Adrenal gland (tissue), 7 donors: ENCODE data around the genes ADGRD2 and PPP6C.

DNA sequence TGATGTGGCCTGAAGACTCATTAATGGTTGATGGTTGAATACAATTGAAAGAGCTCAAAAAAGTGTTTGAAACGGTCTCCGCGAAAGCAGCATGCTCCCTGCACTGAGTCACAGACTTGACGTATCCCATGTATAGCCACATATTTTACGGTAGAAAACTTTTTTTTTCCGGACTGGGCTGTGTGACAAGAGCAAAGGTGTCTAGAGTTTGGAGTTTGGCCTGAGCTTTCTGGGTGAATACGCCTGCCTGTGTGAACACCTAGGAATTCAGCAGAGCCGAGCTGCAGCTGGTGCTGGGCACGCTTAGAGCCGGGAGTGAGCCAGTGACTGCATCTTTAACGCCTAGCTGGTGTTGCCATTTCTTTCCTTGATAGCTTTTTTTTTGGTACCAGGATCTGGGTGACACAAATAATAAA lies 51.9 kb downstream of the PSMB7 start:
- PRO-cap, 3 experiments: no peak in any of the 3 experiments
- RAMPAGE, long total RNA, 4 experiments: no peak in any of the 4 experiments
- RRBS: no CpG with 5 or more reads among the region's 11 CpGs

DNA sequence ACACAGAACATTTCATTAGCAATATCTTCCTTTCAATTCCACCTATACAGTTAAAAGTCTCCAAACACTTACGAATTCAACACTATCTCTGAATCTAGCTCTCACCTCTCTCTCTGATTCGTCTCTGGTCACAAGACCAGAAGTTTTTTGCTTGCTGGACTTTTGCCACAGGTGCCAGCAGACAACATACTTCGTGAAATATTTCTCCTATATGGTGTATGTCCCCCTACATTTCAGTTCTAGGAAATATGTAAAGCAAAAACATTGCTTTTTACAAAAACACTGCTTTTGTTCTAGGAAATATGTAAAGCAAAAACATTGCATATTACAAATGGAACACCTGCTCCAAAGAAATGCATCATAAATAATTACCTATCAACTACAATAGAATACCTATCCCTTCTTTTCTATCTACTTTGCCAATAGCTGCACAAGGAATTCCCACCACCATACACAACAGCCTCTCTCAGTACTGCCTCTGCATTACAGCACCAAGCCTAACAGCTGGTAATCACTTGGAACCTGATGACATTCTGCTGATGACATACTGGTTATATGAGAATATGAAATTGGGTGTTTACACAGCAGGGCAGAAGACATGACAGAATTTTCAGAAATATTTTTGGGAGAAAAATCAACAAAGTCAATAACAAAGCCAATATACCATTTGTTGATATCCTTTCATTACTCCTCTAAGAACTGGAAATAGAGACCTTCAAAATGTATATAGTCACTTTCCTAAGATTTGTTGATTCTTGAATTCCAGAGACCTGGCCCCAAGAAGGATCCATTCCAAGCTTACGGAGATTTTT lies 43.3 kb downstream of the PSMB7 start:
- PRO-cap, 3 experiments: no peak in any of the 3 experiments
- RAMPAGE, long total RNA, 4 experiments: no peak in any of the 4 experiments
- RRBS: no CpG with 5 or more reads among the region's 4 CpGs

DNA sequence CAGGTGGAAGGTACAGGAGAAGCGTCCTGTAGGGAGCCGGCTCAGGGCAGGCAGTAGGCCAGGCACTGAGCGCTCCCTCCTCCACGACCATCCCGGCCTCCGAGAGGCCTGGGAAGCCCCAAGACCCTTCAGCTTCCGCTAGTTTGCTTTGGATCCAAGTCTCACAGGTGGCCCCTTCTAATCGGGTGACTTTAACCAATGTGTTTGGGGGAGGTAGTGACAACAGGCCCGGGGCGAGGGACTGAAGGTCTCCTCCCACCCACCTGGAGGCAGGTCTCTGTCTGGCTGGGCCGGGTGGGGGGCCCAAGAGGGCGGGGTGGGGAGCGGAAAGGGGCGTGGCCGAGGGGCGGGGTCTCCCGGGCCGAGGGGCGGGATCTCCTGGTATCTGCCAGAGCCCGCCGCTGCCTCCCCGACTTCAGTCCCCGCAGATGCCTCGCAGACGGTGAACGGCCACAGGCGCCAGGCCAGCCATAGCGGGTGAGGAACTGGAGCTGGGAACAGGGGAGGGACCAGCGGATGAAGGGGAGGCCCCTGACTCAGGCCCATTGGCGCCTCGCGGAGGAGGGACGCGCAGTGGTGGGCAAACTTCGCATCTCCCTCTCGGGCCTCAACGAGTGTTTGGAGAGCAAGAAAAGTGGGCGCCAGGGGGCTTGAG lies at the start of gene ADGRD2:
TSS of gene ADGRD2 (plus strand) at position 418 of the 655 bp plus-strand sequence.
- PRO-cap, 3 experiments: no peak in any of the 3 experiments
- RAMPAGE, long total RNA, 4 experiments: no peak in any of the 4 experiments
- RRBS: 29% methylated on average over 12 of the region's 38 CpGs

- PRO-cap, 3 experiments: no peak in any of the 3 experiments
- RAMPAGE, long total RNA, 4 experiments: no peak in any of the 4 experiments
- RRBS: no CpG with 5 or more reads among the region's 1 CpG
Measured at GRCh38 chr9:124624594-124625017, 117.4 kb upstream of the NR5A1 start.

DNA sequence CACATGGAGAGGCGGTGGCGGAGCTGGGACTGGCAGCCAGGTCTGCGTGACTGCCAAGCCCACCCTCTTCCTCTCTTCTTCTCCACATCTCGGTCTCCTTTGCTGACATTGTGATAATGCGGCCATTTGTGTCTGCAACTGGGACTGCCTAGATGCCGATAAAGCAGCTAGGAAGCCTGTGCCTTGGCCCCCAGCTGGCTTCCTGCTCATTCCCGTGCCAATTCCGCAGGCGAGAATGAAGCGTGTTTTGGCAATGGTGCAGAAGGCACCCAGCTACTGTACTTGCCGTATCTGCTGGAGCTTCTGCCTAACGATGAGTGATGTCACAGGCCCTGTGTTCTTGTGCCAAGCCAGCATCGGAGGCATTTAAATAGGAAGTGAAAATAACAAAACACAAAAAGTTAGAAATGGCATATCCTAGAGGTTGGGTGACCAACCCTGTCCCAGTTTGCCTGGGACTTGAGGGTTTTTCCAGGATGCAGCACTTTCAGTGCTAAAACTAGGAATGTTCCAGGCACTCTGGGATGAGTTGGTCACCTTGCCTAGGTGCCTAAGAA lies 23.6 kb downstream of the OLFML2A start:
- PRO-cap, 3 experiments: no peak in any of the 3 experiments
- RAMPAGE, long total RNA, 4 experiments: no peak in any of the 4 experiments
- RRBS: no CpG with 5 or more reads among the region's 13 CpGs

DNA sequence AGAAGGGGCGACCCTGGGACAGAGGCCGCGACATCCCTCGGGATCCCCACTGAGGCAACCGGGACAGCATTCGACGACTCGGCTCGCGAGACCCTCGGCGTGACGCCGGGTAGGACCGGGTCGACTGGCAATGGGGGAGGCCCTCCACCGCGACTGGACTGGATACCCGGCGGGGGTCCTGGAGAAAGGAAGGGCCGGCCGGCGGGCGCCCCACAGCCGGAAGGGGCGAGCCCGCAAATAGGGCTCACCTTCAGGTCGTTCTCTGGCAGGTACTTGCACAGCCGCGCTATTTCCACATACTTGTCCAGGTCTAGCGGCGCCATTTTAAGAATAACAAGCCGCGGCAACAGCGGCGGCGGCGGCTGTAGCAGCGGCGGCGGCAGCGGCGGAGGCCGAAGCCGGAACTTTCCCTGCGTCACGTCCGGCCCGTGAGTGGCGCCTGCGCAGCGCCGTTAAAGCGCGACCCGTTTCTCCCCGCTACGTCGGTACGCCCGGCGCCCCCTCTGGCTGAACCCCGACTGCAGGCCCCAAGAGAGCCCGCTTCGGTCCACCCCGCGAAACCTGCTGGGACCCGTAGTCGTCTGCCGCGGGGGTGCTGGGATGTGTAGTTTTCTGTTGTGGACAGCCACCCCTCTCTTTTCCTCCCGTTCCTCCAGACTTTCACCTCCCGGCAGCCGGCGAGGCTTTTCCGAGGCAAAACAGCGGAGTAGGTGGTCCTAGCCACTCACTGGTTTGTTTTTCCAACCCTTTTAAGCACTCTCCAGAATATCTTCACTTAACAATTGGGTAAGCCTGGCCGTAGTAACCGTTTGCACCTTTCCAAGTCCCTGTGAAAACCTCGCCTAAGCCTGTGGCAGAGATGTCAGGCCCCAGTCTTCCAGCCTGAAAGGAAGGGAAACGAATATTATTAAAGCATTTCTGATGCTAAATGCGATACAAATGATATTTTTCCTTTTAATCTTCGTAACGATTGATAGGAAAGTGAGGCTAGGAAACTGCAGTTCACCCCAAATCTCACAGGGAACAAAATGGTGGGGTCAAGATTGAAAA lies at the start of gene PPP6C:
TSS of gene PPP6C (minus strand) at position 408 of the 1,050 bp plus-strand sequence.
- PRO-cap, 3 experiments: peak in 3 of 3 experiments; most common plus-strand start position 624 of the sequence (in 2); most common minus-strand start position 397 of the sequence (in 2)
- RAMPAGE, long total RNA, 4 experiments: start-site peak on the minus strand in 4 of 4 experiments, centred at positions 382 to 405 of the sequence, 77 to 2,178 reads per replicate
- RRBS: under 1% methylated on average over 29 of the region's 84 CpGs

DNA sequence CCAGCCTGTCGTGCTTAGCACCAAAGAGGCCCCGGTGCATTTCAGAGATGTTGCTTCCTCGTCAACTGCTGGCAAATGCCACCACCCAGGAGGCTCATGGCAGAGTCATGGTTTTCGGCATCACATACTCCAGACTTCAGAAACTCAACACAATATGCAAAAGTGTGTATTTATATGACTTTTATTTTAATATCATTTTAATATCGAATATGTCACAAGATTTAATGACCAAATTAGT lies 175.5 kb downstream of the GAPVD1 start:
- PRO-cap, 3 experiments: no peak in any of the 3 experiments
- RAMPAGE, long total RNA, 4 experiments: no peak in any of the 4 experiments
- RRBS: no CpG with 5 or more reads among the region's 5 CpGs

GRCh38 chr9:125473061-125473596 lies 211.5 kb downstream of the GAPVD1 start:
- PRO-cap, 3 experiments: no peak in any of the 3 experiments
- RAMPAGE, long total RNA, 4 experiments: no peak in any of the 4 experiments
- RRBS: 63% methylated on average over 1 of the region's 7 CpGs

DNA sequence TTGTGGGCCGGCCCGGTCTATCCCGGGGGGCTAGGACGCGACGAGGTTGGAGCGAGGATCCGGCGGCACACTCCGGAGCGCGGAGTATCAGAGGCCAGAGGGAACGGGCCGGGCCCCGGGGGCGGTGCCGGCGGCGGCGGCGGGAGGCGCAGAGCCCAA lies 861 bp upstream of the PBX3 start:
- PRO-cap, 3 experiments: peak in 3 of 3 experiments; most common minus-strand start position 74 of the sequence (in 3)
- RAMPAGE, long total RNA, 4 experiments: no peak in any of the 4 experiments
- RRBS: under 1% methylated on average over 10 of the region's 22 CpGs

DNA sequence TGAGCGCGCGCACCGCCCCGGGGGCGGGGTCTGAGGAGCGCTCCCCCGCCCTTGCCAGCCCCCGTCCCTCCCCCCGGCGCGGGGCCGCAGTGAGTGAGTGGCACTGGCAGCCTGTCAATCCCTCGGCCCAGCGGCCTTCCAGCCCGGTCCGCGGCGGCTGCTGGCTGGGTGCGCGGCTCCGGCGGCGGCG lies 686 bp upstream of the PBX3 start:
- PRO-cap, 3 experiments: peak in 3 of 3 experiments; most common plus-strand start position 117 of the sequence (in 3)
- RAMPAGE, long total RNA, 4 experiments: no peak in any of the 4 experiments
- RRBS: 1% methylated on average over 25 of the region's 25 CpGs

GRCh38 chr9:125759781-125760237 lies 12.6 kb downstream of the PBX3 start:
- PRO-cap, 3 experiments: no peak in any of the 3 experiments
- RAMPAGE, long total RNA, 4 experiments: no peak in any of the 4 experiments
- RRBS: no CpG with 5 or more reads among the region's 10 CpGs

DNA sequence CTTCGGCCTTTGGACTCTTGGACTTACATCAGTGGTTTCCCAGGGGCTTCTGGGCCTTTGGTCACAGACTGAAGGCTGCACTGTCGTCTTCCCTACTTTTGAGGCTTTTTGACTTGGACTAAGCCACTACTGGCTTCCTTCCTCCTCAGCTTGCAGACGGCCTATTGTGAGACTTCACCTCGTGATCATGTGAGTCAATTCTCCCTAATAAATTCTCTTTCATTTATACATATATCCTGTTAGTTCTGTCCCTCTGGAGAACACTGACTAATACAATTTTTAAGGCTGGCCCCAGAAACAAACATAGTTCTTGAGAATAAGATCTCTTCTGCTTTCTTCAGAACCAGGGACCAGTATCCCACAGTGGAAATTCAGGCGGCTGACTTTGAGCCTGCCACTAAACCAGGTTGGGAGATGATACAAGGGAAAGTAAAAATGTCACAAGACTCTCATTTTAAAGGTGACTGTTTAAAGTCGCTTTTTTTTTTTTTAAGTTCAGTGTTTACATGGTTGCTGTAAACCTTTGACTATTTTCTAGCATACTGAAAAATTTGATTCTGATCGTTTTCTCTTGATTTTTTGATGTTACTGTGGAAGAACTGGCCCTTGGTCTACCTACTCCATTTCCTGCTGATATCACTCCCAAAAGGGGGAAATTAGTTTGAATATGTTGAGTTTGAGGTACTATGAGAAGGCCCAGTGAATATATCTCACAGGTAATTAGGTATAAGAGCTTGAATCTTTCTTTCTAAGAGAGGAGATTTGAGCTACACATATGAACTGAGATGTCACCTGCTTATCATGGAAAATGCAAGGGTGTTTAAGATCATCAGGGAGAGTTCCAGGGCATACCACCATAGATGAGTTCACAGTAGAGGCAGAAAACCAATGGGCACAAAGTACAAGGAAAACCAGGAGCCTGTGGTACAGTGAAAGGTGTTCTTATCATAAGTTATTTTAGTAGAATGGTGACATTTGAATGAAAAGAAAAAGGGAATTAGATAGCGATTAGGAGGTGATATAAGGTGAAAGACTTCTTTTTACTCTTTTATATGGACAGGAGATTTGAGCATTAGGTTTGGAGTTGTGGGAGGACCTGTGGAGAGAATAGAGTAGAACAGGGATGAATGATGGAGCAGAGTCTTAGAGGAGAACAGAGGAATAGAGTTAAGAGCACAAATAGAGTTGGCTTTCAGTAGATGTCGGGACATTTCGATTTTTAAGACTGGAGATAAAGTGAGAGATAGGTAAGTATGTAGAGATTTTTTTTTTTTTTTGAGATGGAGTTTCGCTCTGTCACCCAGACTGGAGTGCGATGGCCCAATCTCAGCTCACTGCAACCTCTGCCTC lies 38.8 kb downstream of the PBX3 start:
- PRO-cap, 3 experiments: peak in 1 of 3 experiments; most common minus-strand start position 110 of the sequence (in 1)
- RAMPAGE, long total RNA, 4 experiments: start-site peak on the plus strand in 1 of 4 experiments, centred at position 703 of the sequence, 8 reads per replicate
- RRBS: no CpG with 5 or more reads among the region's 12 CpGs

DNA sequence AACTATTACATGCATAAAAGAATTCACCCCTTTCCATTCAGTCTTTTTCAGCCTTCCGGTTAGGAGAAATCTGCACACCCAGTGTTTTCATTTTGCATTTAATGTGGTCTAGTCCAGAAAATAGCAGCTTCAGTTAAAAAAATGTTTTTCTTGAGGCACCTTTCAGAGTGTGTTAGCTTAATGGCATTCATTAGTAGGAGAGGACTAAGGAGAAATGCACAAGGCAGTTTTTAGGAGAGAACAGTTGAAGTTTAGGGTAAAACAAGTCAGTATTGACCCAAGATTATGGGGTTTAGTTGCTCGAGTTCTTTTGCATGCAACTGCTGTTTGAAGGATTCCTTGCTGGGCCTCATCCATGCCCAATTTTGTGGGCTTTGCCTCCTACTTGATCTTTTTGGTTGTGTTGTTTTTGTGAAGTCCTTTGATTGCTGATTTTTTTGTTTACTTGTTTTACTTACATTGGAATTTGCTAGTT lies 95.2 kb downstream of the PBX3 start:
- PRO-cap, 3 experiments: no peak in any of the 3 experiments
- RAMPAGE, long total RNA, 4 experiments: no peak in any of the 4 experiments
- RRBS: no CpG with 5 or more reads among the region's 2 CpGs

GRCh38 chr9:125843221-125844219 lies 96.3 kb downstream of the PBX3 start:
- PRO-cap, 3 experiments: no peak in any of the 3 experiments
- RAMPAGE, long total RNA, 4 experiments: no peak in any of the 4 experiments
- RRBS: 68% methylated on average over 1 of the region's 11 CpGs

- PRO-cap, 3 experiments: no peak in any of the 3 experiments
- RAMPAGE, long total RNA, 4 experiments: no peak in any of the 4 experiments
- RRBS: no CpG with 5 or more reads among the region's 12 CpGs
Measured at GRCh38 chr9:126144726-126145624, 181.7 kb upstream of the MVB12B start.

GRCh38 chr9:126375217-126375718 lies 48.6 kb downstream of the MVB12B start:
- PRO-cap, 3 experiments: peak in 2 of 3 experiments; most common plus-strand start chr9:126375629 (in 2); most common minus-strand start chr9:126375589 (in 1)
- RAMPAGE, long total RNA, 4 experiments: no peak in any of the 4 experiments
- RRBS: no CpG with 5 or more reads among the region's 7 CpGs

DNA sequence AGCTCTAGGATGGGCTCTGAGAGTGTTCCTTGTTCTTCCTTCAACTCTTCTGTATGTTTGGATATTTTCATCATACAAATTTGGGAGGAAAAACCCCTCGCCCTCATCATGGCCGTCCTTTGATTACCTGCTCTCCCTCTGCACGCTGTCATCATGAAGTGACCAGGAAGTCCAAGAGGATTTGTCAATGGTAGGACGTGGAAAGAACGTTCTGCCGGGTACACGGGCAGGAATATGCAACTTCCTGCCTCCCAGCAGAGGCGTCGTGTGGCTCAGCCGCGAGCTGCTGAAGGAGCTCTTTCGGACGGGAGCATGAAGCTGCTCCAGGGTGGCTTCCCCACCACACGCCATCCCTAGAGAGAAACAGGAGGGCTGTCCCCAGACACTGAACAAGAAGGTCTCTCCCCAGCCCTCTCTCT lies 88.4 kb upstream of the LMX1B start:
- PRO-cap, 3 experiments: peak in 1 of 3 experiments; most common plus-strand start position 257 of the sequence (in 1); most common minus-strand start position 155 of the sequence (in 1)
- RAMPAGE, long total RNA, 4 experiments: no peak in any of the 4 experiments
- RRBS: no CpG with 5 or more reads among the region's 14 CpGs

GRCh38 chr9:126533484-126534136 lies 80.1 kb upstream of the LMX1B start:
- PRO-cap, 3 experiments: no peak in any of the 3 experiments
- RAMPAGE, long total RNA, 4 experiments: no peak in any of the 4 experiments
- RRBS: no CpG with 5 or more reads among the region's 24 CpGs

DNA sequence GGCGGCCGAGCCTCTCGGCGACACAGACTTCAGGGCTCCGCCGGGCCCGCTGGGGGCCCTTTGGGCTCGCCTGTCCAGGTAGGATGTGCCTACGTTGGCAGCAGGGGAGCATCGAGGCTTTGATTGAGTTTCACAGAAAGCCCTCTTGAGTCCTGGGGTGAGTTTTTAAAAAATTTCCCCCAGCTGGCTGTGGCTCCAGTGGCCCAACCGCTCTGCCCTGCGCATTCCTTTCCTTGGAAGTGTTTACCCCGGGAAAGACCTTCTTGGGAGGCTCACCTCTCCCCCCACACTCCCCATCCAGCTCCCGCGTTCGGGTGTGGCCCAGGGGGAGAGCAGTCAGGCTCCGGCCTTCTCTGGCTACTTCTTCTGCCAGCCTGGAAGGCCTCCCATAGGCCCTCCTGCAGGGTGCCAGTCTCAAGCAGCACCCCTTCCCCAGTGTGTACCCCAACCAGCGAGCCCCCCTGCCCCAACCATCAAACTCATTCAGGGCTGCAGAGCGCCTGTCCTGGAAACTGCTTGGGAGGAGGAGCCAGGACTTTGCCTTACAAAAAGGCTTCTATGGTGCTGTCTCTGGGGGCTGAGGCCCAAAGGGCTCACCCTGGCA lies 5.4 kb downstream of the LMX1B start:
- PRO-cap, 3 experiments: no peak in any of the 3 experiments
- RAMPAGE, long total RNA, 4 experiments: no peak in any of the 4 experiments
- RRBS: 48% methylated on average over 9 of the region's 19 CpGs

DNA sequence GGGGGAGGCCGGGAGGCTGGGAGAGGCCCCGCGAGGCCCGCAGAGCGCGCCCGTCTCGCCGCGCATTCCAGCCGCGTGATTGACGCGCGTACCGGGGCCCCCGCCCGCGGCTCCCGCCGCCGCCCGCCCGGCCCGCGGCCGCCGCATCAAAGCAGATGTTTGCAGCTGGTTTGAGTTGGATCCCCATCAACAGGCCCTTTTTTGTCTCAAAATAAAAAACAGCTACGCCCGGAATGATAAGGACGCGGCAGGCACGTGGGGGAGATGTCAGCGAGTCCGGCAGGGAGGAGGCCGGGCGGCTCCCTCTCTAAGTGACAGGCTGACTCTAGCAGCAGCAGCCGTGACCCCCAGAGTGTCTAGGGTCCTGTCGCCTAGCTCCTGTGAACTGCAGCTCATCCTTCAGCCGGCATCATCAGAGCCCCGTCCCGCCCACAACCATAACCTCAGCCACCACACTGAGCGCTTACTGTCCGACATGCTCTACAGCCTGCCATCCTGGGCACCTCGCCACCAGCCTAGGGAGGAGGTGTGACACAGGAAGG lies 69.5 kb downstream of the LMX1B start:
- PRO-cap, 3 experiments: no peak in any of the 3 experiments
- RAMPAGE, long total RNA, 4 experiments: no peak in any of the 4 experiments
- RRBS: 4% methylated on average over 34 of the region's 45 CpGs